B cell (primary cell): ENCODE results near the genes NACA, SHMT2 and NDUFA4L2.

GRCh38 chr12:56468780-56469636 is 630 bp downstream of the SPRYD4 start:
- PRO-cap = no peak
- CAGE, long polyA plus RNA = no peak

- PRO-cap = no peak
- CAGE, long polyA plus RNA = no peak
Measured at GRCh38 chr12:56589594-56590529, 40.3 kb downstream of the BAZ2A start.

DNA sequence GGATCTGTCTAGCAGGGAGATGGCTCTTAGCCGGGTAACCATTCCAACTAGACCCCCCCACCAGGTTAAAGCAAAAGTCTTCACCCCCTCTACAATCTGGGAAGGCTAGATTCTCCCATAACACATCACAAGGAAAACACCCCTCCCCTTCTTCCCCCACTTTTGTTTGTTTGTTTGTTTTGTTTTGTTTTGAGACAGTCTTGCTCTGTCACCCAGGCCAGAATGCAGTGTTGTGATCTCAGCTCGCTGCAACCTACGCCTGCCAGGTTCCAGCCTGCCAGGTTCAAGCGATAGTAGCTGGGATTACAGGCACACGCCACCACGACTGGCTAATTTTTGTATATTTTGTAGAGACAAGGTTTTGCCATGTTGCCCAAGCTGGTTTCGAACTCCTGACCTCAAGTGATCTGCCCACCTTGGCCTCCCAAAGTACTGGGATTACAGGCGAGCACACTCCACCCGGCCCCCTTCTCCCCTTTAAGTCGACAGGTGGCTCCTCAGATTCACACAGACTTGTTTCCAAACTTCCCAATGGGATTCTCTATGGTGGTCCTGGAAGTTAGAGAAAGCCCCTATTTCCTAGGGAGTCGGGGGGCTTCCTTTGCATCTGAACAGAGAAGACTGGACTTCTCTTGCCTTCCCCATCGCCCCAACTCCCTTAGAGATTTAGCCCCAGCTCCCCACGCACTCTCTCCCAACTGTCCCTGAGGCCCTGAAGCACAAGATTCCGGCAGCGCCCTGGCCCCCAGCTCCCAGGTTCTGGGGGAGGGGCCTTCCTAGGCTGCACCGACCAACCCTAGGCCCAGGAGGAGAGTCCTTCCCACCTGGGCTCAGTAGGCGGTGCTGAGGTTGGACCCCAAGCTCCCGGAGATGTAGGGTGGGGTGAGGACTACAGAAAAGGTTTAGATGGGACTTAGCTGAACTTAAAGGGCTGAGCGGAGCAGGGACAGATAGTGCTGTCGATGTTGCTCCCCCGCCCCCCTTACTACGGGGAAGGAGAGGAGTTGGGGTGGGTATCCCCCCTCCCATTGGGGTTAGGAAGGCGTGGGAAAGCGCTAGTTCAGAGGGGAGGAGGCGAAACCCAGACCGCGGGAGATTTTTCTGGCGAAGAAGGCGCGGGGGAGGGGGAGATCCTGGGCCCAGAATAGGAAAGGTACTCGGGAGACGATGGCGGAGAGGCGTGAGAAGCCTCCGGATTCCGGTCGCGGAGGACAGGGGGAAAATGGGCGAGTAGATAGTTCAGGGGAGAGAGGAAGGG is 3.9 kb upstream of the BAZ2A start:
- PRO-cap = no peak
- CAGE, long polyA plus RNA = no peak

GRCh38 chr12:56635449-56635820 is 5.3 kb upstream of the BAZ2A start:
- PRO-cap = bidirectional peak, plus-strand start at chr12:56635830, minus-strand start at chr12:56635641
- CAGE, long polyA plus RNA = no peak

DNA sequence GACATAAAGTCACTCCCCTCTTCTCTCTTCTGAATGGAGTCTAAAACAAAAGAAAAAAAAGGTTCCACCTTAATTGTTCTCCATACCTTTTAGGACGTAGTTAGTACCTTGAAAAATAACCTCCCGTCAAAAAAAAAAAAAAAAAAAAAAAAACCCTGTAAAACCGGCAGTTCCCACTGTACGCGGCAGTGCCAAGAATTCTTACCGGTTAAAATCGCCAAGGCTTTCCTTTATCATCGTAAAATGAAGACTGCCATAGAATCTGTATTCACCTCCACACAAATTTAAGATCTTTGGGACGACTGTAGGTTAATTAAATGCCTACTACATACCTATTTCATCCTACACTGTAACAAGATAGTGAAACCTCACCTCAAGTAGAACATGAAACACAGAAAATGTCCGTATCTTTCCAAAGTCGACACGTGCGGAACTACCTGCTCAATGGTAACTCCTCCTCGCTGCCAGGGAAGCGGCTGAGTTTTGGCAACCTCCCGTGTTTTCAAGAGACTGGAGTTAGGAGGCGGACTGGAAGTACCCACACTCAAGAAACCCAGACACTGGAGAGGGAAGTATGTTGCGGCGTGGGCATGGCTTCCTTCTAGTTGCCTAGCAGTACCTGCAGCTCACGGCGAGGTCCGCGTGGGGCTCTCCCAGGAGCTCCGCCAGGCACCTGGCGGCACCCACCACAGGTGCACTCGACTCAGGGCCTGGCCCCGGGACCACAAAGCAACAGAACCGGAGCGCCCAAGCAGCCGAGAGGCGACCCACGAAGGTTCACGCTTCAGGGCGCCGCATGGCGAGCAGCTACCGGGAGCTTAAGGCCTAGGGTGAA is 989 bp downstream of the PTGES3 start:
- PRO-cap = bidirectional peak, plus-strand start at position 188 of the sequence, minus-strand start outside the sequence; bidirectional peak, plus-strand start at position 602 of the sequence, minus-strand start at position 562 of the sequence; bidirectional peak, plus-strand start at position 732 of the sequence, minus-strand start at position 705 of the sequence
- CAGE, long polyA plus RNA = no peak

GRCh38 chr12:56724284-56724581 is 866 bp downstream of the NACA start:
- PRO-cap = no peak
- CAGE, long polyA plus RNA = start-site peak on the minus strand at chr12:56724473-56724507, 220 and 204 reads in 2 replicates

DNA sequence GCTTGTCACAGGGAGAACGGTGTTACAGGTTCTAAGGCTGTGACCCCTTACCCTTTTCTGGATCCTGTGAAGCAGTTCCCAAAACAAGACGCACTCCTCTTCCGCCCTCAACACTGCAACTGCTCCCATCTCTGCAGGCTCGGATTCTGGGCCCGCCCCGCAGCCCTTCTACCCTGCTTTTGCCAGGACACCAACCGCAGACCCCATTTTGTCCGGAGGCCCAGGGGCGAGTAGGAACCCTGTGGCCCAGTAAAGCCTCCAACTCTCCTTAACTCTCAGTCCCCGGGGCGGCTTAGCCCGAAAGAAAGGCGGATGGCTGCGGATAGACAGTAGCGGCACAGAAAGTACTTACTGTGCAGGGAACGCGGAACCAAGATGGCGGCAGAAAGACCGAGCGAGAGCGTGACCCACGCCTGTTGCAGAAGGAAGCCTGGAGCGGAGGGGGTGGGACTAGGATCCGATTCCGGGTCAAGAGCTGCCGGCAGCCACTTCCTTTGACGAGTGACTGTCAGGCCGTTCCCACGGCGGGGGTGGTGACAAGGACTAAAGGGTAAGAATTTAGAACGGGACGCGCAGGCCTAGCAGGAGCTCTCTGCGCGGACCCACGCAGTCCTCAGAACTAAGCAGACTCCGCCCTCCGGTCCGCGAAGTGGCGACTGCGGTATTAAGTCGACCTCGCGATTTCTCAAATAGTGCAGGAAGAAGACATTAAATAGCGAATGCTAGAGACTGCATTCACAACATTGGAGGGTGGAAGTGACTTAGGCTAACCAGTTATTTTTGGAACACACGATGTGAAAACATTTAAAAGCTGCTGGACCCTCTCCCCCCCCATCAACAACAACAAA is at the start of gene NACA:
TSS of gene NACA (minus strand) at position 389 of the 848 bp plus-strand sequence.
- PRO-cap = bidirectional peak, plus-strand start at position 206 of the sequence, minus-strand start at position 205 of the sequence; bidirectional peak, plus-strand start at position 351 of the sequence, minus-strand start at position 425 of the sequence; bidirectional peak, plus-strand start at position 561 of the sequence, minus-strand start at position 621 of the sequence
- CAGE, long polyA plus RNA = start-site peak on the minus strand centred at position 393 of the sequence, 81 bp wide, 1,761 and 2,505 reads in 2 replicates

GRCh38 chr12:56760544-56760854 is 2.6 kb upstream of the HSD17B6 start:
- PRO-cap = no peak
- CAGE, long polyA plus RNA = no peak

DNA sequence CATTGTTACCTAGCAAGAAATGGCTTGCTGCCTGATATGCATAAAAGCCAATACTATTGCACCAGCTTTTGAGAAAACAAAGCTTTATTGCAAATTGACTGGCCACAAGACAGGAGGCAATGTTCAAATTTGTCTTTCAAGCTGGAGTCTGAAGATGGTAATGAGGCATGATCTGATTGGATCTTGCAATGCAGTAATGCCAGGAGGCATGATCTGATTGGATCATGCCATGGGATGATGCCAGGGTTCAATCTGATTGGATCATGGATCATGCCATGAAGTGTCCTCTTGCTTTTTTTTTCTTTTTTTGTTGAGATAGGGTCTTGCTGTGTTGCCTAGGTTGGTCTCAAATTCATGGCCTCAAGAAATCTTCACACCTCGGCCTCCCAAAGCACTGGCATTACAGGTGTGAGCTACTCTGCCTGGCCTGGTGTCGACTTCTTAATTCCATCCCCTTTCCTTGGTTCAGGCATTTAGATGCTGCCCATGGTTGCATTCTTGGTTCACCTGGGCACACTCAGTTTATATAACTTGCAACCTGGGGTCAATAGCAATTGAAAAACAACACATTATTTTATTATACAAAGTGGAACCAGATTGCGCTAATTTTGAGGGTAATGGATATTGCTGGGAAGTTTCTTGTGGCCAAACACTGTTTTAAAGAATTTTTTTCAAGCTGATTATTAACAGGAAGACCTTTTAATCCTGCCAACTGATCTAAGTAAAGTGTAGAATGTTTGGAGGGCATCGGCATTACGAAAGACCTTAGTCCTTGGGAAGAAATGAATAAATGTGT is 38.8 kb downstream of the HSD17B6 start:
- PRO-cap = no peak
- CAGE, long polyA plus RNA = no peak

- PRO-cap = no peak
- CAGE, long polyA plus RNA = no peak
Measured at GRCh38 chr12:56914579-56915122, 19.6 kb downstream of the SDR9C7 start.

DNA sequence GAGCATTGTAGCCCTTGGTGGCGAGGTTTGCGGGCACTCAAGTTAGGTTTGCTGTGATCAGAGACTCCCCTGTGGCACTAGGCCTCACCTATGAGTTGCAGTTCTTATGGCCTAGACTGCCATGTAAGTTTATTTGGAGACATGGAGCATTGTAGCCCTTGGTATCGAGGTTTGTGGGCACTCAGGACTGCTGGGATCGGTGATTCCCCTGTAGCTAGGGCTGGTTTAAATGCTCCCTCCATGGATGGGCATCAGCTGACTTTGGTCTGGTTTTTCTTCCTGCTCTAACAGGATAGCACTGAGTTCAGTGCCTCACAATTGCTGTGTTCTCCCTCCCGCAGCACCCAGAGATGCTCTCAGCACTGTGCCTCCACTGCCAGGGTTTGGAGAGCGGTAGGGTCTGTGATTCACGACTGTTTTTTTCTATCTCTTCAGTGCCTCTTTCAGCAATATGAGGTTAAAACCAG is 8.1 kb downstream of the RDH16 start:
- PRO-cap = no peak
- CAGE, long polyA plus RNA = no peak

GRCh38 chr12:56996967-56997531 is 2.8 kb downstream of the GPR182 start:
- PRO-cap = no peak
- CAGE, long polyA plus RNA = no peak

- PRO-cap = no peak
- CAGE, long polyA plus RNA = no peak
Measured at GRCh38 chr12:57050840-57051628, 1.1 kb upstream of the MYO1A start.

- PRO-cap = no peak
- CAGE, long polyA plus RNA = no peak
Measured at GRCh38 chr12:57105987-57106785, 5.0 kb downstream of the STAT6 start.

DNA sequence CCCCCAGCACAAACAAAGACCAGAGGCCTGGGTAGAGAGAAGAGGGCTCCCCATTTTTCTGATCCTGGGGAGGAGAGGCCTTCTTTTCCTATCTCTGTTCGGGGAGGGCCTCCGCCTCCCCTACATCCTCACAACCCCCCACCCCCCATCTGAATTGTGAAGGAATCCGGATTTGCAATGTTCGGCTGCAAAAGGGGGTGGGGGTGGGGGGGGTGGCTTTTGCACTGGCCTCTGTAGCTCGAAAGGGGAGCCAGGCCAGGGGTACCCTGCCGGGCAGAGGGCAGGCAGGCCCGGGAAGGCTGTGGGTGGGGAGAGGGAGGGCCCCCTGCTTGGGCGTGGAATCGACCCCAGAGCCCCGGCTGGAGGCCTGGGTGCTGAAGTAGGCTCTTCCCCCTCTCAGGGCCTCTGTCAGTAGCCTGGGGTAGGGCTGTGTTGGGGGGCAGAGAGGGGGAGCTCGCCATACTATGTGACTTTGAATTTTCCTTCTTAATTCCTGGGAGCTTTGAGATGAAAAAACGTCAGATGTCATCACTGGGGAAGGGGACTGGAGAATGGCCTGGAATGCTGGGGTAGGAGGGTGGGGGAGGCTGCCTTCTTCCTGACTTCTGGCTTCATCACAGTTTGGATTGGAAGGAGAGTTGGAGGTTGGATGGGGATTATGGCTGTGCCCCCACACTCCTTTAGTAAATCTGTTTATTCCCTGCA is 1.1 kb downstream of the LRP1 start:
- PRO-cap = no peak
- CAGE, long polyA plus RNA = no peak

DNA sequence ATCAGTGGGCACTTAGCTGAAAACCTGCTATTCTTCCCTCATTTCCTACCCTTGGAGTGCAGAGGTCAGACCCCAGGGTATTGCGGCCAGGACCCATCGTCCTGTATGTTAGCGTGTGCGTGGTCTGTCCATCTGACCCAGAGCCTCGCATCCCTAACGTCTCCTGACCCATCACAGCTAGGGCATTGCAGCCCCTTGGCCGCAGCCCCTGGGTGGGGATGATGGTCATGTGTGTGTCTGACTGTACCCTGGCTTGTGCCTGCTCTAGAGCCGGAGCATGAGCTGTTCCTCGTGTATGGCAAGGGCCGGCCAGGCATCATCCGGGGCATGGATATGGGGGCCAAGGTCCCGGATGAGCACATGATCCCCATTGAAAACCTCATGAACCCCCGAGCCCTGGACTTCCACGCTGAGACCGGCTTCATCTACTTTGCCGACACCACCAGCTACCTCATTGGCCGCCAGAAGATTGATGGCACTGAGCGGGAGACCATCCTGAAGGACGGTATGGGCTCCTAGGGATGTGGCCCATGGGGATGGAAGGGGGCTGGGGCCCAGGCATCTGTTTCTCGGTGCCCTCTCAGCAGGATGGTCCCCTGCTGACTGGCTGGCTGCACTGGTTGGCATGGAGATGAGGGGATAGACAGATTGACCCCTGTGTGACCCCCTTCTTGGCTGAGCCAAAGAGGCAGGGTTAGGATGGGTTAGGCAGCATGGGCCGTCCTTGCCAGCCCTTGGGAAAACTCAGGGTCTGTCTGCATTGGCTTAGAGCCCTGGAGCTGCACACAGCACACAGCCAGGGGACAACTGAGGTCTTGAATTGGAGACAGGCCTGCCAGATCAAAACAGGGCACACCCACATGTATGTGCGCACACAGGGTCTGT is 30.1 kb downstream of the LRP1 start:
- PRO-cap = no peak
- CAGE, long polyA plus RNA = no peak

DNA sequence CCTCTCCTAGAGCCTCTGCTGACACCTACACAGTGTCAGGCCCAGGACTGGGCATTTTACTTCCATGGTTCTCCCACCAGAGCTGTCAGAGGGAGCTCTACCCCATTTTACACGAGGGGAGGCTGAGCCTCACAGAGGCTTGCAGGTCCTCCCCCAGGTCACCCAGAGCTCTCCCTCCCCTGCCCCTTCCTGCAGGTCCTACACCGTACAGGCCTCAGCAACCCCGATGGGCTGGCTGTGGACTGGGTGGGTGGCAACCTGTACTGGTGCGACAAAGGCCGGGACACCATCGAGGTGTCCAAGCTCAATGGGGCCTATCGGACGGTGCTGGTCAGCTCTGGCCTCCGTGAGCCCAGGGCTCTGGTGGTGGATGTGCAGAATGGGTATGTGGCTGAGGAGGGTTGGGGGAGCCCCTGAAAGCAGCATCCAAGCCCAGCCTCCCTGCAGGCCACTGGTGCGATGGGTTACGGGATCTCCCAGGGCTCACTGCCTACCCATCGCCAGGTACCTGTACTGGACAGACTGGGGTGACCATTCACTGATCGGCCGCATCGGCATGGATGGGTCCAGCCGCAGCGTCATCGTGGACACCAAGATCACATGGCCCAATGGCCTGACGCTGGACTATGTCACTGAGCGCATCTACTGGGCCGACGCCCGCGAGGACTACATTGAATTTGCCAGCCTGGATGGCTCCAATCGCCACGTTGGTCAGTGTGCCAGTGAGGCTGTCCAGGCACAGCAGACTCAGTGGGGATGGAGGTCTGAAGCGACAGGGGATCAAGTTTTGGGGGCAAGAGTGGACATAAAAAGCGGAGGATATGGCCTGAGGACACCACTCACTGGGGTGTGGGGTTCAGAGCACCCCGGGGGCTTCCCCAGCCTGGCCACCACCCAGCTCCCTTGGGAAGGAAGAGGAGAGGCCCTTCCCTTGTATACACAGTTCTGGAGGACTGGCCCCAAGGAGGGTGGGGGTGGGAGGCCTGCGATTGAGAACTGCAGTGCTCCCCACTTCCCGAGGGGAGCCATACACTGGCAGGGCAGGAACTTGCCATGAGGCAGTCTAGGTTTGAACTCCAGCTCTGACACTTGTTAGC is 18.3 kb upstream of the NXPH4 start:
- PRO-cap = no peak
- CAGE, long polyA plus RNA = no peak

DNA sequence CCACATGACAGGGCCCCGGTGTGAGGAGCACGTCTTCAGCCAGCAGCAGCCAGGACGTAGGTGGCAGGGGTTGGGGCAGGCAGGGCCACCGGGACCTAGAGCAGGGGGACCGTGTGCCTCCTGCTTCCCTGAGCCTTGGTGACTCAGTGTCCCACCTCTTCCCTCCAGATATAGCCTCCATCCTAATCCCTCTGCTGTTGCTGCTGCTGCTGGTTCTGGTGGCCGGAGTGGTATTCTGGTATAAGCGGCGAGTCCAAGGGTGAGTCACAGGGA is 4.9 kb upstream of the NXPH4 start:
- PRO-cap = no peak
- CAGE, long polyA plus RNA = no peak

DNA sequence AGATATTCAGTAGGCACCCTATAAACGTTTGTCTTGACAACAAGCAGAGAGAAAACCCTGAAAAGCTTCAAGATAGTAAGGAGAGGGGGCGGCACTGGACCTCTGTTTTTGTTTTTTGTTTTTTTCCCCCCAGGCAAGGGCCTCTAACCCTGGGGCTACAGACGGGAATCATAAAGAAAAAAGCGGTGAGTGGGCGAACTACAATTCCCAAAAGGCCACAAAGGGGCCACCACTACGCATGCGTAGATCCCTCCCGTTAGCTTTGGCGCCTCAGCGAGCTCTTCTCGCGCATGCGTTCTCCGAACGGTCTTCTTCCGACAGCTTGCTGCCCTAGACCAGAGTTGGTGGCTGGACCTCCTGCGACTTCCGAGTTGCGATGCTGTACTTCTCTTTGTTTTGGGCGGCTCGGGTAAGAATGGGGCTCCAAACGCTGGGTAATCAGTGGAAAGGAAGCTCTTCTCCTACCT is at the start of gene SHMT2:
TSS of gene SHMT2 (plus strand) at position 309 of the 467 bp plus-strand sequence.
- PRO-cap = unidirectional peak, plus-strand start at position 309 of the sequence
- CAGE, long polyA plus RNA = start-site peak on the plus strand centred at position 330 of the sequence, 44 bp wide, 539 and 583 reads in 2 replicates

DNA sequence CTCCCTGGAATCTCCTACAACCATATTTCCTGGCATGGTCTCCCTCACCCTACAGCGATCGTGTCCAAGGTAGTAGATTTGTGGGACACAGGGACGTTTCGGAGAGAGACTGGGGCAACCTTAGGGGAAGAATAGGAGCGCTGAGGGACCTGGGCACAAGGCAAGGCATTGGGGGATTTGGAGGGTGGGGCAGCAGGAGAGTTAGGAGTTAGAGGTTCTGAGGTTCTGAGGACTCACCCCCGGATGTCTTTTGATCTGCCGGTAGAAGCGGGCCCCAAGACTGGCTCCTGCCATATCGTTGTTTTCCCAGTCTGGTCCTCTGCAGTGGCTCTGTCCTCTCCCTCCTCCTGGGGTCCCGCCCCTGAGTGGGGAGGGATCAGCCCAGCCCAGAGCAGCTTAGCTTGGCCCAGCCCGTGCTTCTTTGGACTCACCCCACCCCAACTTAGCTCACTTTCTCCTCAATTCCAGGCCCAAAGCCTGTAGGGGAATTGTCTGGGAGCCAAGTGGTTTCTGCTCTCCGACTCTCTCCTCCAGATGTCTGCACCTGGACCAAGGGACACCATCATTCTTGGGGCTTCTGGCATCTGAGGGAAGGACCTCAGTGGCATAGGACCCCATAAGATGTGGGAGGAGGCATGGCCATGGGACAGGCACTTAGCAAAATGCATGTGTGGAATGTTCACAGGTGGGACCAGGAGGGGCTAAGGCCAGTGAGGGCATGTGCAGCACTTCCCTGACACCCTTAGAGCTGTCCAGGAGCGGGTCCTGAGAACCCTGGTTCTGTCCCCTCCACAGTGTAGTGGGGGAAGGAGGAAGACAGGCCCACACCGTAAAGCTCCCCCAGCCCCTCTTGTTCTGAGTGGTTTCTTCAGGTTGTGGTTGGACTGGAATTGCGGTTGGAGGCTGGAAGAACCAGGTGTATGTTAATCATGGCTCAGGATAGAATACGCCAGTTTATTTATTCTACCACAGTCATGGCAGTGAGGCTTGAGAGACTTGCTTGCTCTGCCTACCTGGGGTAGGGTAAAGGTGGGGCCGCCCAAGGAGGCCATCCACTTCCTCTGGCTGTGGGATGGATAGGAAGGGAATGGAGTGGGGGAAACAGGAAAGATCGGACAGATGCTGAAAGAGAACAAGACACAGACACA is at the start of gene NDUFA4L2:
TSS of gene NDUFA4L2 (minus strand) at position 313 of the 1,148 bp plus-strand sequence.
- PRO-cap = no peak
- CAGE, long polyA plus RNA = no peak